Measurements from ENCODE around the genes ACP6 and NBPF11.

- RRBS = 90% methylated on average over 11 of the region's 36 CpGs
Measured at GRCh38 chr1:146049347-146049918, 27.9 kb upstream of the HJV start.

GRCh38 chr1:146472263-146472905 lies 127.8 kb upstream of the PPIAL4H start:
- RRBS = no CpG with 5 or more reads among the region's 38 CpGs

- RRBS = no CpG with 5 or more reads among the region's 11 CpGs
Measured at GRCh38 chr1:146948325-146949090, 10.4 kb downstream of the NBPF12 start.

DNA sequence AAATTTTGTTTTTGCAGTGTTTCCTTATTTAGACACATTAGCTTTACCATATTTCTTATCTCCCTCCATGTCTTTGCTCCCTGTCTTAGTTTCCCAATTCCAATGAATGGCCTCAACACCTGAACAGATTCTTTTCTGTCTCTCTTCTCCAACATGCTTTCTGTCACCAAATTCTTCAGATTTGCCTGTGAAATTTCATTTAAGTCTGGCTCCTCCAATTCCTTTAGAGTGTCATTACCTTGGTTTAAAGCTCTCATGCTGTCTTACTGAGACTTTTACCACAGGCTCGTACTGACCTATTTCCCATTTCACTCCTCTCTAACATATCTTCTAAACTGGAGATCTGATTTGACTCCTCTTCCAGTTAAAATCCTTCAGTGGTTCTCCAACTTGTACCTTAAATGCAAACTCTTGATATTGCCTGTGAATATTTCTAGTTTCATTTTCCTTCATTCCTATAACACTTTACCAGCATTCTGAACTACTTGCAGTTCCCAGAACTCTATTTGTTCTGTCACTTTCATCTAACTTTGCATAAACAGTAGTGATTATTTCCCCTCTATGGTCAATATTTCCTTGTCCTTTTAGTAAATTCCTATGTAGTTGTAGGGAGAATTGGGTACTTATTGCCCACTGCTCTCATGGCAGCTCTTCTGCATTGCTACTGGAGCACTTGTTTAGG lies 24.5 kb upstream of the PRKAB2 start:
- RRBS = no CpG with 5 or more reads among the region's 1 CpG

DNA sequence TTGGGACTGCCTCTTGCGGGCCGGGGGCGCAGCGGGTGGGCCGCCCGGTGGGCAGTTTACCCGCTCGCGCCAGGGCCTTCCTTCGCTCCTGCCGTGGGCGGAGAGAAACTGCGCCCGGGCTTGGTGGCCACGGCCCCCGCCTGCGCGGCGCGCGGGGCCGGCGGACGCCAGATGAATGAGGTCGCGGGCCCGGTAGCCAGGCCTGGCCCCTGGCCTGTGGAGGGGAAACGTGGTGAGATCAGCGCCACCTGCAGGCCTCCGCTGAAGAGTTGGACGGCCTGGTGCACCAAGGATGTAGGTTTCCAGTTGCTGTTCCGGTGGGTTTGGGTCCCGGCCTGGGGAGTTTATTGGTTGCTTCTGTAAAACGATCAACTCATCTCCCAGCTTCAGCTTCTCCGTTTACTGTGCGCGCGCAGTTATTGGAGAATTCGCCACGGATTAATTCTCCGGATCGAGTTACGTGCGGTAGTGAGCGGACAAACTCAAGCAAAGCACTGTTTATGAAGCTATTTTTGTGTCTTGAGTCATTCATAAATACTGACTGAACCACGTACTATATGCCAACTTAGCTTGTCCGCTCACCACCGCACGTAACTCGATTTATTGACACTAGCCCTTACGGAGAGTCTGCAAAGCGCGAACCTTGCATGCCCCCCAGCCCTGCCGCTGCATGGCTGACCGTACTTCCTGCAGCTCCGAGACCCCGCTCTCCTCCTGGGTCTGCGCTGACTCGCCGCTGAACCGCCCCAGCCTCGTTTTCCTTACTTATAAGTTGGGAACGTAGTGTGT lies 584 bp downstream of the CHD1L start:
- RRBS = 2% methylated on average over 22 of the region's 63 CpGs

DNA sequence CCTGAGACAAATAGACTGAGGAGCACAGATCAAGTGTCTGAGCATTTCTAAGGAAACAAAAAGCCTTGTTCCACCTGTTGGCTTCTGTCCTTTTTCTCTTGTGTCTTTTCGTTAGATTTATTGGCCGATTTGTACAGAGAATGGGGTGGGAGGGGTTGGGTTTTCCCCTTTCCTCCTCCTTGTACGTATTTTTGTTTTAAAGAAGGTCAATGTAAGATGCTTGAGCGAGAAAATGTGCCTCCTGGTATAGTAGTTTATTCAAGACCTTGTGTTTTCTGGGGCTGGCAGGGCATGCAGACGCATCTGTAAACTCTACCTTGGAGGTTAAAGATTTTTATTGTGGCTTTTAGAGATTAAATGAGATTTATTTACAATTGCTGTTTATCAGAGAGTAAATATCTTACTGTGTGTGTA lies 1.3 kb downstream of the BCL9 start:
- RRBS = no CpG with 5 or more reads among the region's 5 CpGs

DNA sequence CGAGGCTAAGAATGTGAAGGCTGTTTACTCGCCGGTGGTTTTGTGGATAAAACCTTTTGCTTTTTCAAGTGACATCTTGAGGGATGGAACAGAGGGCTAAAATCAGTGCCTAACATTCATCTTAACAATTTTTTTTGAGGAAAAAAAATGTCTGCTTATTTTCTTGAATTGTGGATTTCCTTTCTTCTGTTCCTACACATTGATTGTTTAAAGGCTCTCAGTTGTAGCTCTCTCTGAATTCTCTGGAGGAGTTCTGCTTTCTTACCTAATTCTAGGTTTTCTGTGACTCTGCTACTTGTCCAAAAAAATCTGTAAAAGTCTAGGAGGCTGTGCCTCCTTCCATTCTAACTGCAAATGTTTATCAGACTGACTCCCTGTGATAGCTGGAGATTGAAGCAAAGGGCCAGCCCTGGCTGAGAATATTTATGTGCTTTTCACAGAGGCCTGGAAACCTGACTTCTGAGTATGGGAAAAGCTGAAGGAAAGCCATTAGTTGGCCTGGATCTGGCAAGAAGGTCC lies 1.8 kb downstream of the BCL9 start:
- RRBS = no CpG with 5 or more reads among the region's 3 CpGs

GRCh38 chr1:147599939-147600510 lies 58.7 kb downstream of the BCL9 start:
- RRBS = 3% methylated on average over 37 of the region's 66 CpGs

- RRBS = 2% methylated on average over 6 of the region's 31 CpGs
Measured at GRCh38 chr1:147670344-147670813, at the start of gene ACP6. ACP6 (minus strand) TSS chr1:147670524.

DNA sequence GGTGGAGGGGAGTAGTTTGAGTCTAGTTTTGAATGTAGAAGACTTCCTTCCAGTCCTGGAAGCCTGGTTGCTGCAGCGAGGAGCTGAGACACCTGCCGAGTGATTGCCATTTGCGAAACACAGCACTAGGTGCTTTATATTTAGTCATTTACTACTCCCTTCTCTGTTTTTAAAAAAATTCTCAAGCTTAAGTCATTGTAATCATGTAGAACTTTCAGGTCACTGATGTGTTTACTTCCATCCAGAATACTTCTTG lies 418 bp upstream of the ACP6 start:
- RRBS = no CpG with 5 or more reads among the region's 3 CpGs

- RRBS = no CpG with 5 or more reads among the region's 3 CpGs
Measured at GRCh38 chr1:147762382-147762978, 2.1 kb upstream of the GJA5 start.

GRCh38 chr1:147794441-147795031 lies 34.1 kb upstream of the GJA5 start:
- RRBS = 28% methylated on average over 3 of the region's 10 CpGs

GRCh38 chr1:148013399-148014093 lies 85.3 kb downstream of the GPR89B start:
- RRBS = no CpG with 5 or more reads among the region's 31 CpGs

GRCh38 chr1:148151120-148151306 lies 1.1 kb downstream of the NBPF11 start:
- RRBS = no CpG with 5 or more reads among the region's 3 CpGs

- RRBS = no CpG with 5 or more reads among the region's 57 CpGs
Measured at GRCh38 chr1:148151798-148152470, at the start of gene NBPF11. NBPF11 (minus strand) TSS chr1:148152281.

DNA sequence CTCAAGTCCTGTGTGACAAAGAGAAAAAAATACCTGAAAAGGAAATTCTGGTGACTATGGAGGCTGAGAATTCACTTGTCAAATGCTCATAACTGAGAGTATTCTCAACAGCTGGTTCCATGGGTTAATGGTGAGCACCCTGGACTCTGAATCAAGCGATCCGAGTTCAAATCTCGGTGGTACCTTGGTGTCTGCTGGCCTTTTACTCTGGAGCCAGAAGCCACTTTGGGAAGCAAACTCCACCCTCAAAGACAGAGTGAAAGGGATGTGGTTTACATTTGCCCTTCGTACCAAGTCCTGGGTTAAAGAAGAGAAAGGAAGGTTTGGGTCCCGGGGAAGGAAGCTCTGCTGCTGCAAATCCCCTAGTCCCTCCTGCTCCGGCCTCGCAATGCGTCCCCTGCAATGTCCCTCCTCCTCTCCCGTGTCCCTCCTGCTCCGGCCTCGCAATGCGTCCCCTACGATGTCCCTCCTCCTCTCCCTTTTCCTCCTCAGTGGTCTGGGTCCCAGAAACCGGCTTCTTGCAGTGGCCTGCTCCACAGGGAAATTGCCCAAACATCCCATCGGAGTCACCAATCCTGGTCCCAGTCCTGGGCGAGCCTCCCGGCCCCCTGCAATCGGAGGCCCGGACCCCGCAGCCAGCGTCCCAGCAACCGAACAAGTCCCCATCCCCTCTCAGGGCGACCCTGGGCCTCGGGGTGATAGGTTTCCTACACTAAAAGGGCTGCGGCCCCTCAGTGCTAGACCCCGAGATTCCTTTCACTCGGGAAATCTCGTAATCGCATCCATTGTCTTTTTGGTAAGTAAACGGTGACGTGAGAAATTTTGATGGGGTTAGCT lies 129.4 kb downstream of the PPIAL4G start:
- RRBS = 22% methylated on average over 6 of the region's 31 CpGs

GRCh38 chr1:148362032-148363030 lies 120.8 kb downstream of the PPIAL4G start:
- RRBS = no CpG with 5 or more reads among the region's 45 CpGs

DNA sequence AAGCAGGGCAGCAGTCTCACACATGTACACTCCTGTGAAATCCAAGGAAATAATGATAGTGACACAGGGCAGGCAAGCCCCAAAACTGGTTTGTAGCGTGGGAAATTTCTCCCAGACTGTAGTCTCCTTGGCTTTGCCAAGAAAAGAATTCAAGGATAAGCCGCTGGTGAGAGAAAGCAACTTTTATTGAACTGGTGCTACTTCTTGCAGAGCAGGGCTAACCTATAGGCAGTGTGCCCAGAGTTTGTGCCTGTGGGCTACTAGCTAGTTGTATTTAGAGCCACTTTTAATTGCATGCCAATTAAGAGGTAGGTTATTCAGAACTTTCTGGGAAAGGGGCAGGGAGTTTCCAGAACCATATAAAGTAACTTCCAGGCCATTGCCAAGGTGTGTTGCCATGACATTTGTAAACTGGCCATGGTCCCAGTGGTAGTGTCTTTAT lies 50.3 kb downstream of the PPIAL4G start:
- RRBS = no CpG with 5 or more reads among the region's 2 CpGs

GRCh38 chr1:148458178-148458916 lies 24.8 kb downstream of the PPIAL4G start:
- RRBS = no CpG with 5 or more reads among the region's 31 CpGs

- RRBS = no CpG with 5 or more reads among the region's 7 CpGs
Measured at GRCh38 chr1:149174679-149175157, 71.4 kb upstream of the NBPF9 start.